SK-N-DZ (cell line): ENCODE measurements around a stretch of chr22.

DNA sequence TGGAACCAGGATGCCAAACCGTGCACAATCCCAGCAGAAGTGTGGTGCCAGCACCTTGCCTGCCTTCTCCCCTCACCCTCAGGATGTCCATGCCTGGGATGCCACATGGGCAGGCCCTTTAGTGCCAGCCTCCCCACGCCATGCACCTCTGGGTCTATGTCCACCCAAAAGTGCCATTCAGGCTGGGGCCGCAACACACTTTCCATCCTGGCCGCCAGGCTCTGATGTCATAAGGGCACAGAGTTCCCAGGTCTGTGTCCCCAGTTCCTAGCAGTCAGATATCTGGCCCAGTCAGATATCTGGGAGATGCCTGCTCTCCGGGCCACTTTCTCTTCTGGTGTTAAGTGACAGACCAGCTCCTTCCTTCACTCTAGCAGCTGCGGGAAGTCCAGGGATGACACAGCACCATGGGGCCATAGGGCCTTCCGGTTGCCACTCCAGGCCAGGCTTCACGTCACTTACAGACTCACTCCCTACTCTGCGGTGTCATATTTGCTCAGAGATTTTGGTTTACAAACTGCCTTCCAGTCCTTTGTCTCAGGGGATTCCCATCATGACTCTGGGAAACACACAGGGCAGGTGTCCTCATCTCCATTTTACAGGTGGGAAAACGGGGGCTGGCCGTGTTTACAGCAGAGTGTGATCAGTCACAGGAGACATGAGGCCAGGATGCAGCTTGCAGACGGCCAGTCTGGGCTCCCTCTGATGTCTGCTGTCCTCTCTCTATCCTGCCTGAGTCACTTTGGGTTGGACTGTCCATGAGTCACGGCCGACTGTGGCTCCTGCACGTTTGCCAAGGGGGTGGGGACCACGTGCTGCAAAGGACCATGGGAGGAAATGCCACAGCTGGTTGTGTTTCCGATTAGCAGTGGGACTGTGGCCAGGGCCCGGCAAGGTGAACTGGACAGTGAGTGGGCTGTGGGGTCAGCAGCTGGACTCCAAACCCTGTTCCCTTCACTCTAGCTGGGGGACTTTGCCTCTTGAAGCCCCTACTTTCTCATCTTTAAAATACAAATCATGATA is 8.3 kb upstream of the TBC1D22A start:
RAMPAGE:
- cytosol, long total RNA, result no peak
- nucleus, long total RNA, result no peak

GRCh38 chr22:46835299-46836116 is 73.1 kb downstream of the TBC1D22A start:
RAMPAGE:
- cytosol, long total RNA, result no peak
- nucleus, long total RNA, result no peak

GRCh38 chr22:46916892-46917872 is 154.7 kb downstream of the TBC1D22A start:
RAMPAGE:
- cytosol, long total RNA, result no peak
- nucleus, long total RNA, result no peak

RAMPAGE:
- cytosol, long total RNA, result no peak
- nucleus, long total RNA, result no peak
These were observed 234.8 kb downstream of the TBC1D22A start for GRCh38 chr22:46996937-46997912.

DNA sequence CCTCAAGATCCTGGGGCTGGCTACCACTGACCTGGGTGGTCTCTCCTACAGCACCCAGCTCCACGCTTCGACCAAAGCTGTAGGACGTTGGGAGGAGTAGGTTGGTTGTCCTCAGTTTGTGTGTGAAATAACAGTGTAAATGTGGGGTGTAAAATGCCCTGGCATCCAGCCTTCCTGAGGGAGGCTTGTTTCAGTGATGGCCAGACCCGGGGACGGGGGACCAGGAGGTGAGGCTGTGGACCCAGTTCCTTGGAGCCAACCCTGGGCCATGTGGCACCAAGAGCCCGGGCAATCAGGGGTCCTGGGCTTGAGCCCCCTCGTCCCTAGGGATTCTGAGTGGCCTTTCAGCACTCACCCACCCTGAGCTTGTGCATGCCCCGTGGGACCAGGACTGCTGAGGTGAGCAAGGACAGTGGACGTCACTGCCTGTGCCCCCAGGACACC is 373.9 kb downstream of the TBC1D22A start:
RAMPAGE:
- cytosol, long total RNA, result no peak
- nucleus, long total RNA, result no peak

DNA sequence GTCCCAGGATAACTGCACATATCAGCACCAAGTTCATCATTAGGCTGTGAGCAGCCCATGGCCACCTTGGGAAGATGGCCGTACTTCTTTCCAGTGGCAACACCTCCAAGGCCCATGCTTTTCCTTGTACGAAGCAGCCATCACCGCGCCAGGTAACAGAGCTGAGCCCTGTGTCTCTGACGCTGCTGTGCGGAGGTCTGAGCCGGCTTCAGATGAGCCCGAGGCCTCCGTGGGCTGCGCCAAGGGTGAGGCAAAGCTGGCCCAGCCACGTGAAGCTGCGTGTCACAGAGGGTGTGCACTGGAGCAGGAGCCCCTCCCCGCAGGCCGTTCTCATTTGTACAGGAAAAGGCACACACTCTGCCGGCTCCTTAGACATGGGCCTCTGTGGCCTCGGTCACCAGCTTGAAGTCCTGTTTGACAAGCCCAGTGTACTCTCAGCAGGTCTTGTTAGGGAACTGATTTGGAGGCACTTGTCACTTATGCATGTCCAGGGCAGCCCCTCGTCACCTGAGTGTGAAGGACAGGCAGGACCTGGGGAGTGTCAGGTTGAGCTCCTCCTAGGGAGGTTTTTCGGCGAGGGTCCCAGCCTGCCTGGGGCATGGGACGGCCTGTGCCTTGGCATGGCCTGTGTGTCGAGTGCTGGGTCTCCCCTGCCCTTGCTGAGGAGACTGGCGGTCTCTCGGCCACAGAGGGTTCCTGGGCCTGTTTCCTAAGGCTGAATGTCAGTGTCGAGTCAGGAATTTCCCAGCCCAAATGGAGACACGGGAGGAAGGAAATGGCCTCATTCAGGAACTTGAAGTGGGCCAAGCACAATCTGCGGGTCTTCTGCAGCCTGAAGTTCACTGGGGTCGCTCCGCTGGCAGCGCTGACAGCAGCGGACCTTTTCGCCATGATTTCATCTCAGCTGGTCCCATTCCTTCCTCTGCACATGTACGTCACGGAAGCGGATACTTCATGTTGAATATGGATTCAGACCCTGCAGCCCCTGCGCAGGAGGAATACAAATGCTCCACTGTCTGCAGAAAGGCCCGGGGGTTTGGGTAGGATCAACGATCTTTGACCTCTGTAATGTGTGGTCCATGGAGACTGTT is 401.8 kb downstream of the TBC1D22A start:
RAMPAGE:
- cytosol, long total RNA, result no peak
- nucleus, long total RNA, result no peak

GRCh38 chr22:48090055-48090485 is 399.3 kb upstream of the TAFA5 start:
RAMPAGE:
- cytosol, long total RNA, result no peak
- nucleus, long total RNA, result no peak

RAMPAGE:
- cytosol, long total RNA, result no peak
- nucleus, long total RNA, result no peak
These were observed 392.0 kb upstream of the TAFA5 start for GRCh38 chr22:48097301-48097863.

DNA sequence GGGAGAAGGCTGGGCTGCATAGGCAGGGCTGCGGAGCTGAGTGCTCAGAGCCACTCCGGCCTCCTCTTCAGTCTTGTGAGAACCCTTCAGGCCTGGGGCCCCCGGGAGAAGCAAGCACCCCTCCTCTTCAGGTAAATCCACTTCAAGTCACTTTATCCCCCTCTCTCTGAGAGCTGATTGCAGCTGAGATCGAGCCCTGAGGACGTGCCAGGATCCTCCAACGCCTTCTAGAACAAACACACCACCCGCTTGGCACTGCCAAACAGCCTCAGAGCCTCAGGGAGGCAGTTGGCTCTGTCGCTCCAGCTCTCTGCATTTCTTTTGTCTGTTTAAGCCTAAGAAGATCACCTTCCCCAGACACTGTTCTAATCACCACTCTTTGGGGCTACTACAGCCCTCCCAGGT is 187.9 kb upstream of the TAFA5 start:
RAMPAGE:
- cytosol, long total RNA, result no peak
- nucleus, long total RNA, result no peak

DNA sequence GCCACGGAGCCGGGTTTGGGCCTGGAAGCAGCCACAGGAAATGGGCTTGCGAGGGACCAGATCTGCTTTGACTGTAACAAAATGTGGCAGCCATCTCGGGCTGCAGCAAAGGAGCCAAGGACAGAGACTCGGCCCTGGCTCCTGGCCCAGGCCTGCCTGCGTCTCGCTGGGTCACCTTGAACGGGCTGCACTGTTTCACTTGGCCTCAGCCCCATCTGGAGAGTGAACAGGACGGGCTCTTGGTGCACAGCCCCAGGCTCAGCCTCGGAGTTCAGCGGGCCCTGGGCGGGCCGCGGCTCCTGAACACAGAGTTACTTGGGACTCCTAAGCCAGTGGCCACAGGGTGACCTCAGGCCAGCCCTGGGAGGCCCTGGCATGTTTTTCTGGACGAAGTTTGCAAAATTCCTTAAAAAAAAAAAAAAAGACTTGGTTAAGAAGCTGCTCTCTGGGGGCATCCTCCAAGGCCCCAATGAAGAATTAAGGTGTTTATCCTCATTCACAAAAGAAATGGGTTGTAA is 12.0 kb upstream of the TAFA5 start:
RAMPAGE:
- cytosol, long total RNA, result no peak
- nucleus, long total RNA, result no peak

RAMPAGE:
- cytosol, long total RNA, result no peak
- nucleus, long total RNA, result no peak
These were observed 11.2 kb upstream of the TAFA5 start for GRCh38 chr22:48478002-48478655.

GRCh38 chr22:49016244-49016708 is 526.9 kb downstream of the TAFA5 start:
RAMPAGE:
- cytosol, long total RNA, result no peak
- nucleus, long total RNA, result no peak

GRCh38 chr22:49051933-49052784 is 562.8 kb downstream of the TAFA5 start:
RAMPAGE:
- cytosol, long total RNA, result no peak
- nucleus, long total RNA, result no peak

GRCh38 chr22:49656686-49657252 is 170.9 kb downstream of the BRD1 start:
RAMPAGE:
- cytosol, long total RNA, result no peak
- nucleus, long total RNA, result no peak

GRCh38 chr22:49780612-49780991 is 47.1 kb downstream of the BRD1 start:
RAMPAGE:
- cytosol, long total RNA, result no peak
- nucleus, long total RNA, result no peak

GRCh38 chr22:49794504-49794907 is 33.2 kb downstream of the BRD1 start:
RAMPAGE:
- cytosol, long total RNA, result no peak
- nucleus, long total RNA, result no peak

RAMPAGE:
- cytosol, long total RNA, result no peak
- nucleus, long total RNA, result no peak
These were observed 31.2 kb downstream of the BRD1 start for GRCh38 chr22:49796550-49796761.

GRCh38 chr22:49798361-49799202 is 29.1 kb downstream of the BRD1 start:
RAMPAGE:
- cytosol, long total RNA, result no peak
- nucleus, long total RNA, result no peak

DNA sequence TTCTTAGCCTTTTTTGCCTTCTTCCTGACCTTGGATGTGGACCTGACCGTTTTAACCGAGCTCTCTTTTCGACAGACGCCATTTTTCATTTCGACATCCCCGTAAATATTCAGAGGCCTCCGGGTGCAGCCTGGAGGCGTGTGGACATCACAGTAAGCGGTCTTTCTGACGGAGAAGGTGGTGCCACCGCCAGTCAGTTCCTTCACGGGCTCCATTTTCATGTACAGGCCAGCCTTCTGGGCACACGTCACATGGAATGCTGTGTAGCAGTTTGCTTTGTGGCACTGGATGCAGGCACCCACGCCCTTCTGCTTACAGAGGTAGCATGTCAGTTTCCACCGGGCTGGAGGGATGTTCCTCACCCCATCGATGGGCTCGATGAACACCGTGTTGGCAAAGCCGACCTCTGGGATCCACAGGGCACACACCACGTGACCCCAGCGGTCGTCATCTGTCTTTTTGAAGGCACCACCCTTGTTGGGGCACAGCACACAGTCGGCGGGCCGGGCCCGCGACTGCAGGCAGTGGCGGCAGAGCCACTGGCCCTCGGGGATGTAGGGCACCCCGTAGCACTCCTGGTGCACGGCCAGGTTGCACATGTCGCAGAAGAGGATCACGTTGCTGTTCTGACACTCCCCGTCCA is 4.5 kb downstream of the BRD1 start:
RAMPAGE:
- cytosol, long total RNA, result no peak
- nucleus, long total RNA, result no peak

GRCh38 chr22:49879827-49880894 is 26.5 kb downstream of the ZBED4 start:
RAMPAGE:
- cytosol, long total RNA, result no peak
- nucleus, long total RNA, result no peak